Natural killer cell (primary cell): ENCODE data around the gene POLG.

DNA sequence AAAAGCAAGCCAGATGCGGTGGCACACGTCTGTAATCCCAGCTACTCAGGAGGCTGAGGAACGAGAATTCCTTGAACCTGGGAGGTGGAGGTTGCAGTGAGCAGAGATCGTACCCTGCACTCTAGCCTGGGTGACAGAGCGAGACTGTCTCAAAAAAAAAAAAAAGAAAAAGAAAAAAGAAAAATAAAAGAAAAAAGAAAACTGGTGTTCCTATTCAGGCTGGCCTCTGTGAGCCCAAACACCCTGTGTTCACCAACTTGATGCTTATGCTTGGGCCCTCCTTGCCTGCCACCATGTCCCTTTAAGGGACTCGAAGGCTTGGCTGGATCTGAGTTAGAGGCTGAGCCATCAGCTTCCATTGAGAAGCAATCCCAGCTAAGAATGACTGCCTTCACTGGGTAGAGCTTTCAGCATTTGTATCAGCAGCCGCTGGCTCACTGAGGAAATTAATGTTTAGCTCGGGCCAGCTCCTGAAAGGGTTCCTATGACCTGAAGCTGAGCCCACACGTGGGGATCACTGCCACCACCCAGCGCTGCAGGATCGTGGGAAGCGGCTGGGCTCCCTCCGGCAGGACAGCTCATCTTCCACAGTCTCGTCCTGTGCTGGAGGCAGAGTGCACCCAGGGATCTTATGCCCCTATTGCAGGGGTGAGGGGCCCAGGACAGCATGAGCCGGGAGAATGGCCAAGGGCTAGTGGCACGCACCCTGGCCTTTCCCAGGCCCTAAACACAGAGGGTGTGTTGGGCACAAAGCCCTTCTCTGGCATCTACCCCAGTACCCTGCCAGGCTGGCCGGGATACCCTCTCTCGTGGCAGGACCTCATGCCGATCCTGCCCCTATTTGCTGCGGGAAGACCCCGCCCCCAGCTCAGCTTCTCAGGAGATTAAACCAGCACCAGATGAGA, 28.8 kb downstream of the KLHL25 start:
- PRO-cap: no peak

GRCh38 chr15:85777441-85778166, 17.1 kb downstream of the KLHL25 start:
- PRO-cap: no peak

GRCh38 chr15:85792468-85793265, 2.1 kb downstream of the KLHL25 start:
- PRO-cap: no peak

- PRO-cap: no peak
Observed at GRCh38 chr15:85793266-85793925, 1.3 kb downstream of the KLHL25 start.

DNA sequence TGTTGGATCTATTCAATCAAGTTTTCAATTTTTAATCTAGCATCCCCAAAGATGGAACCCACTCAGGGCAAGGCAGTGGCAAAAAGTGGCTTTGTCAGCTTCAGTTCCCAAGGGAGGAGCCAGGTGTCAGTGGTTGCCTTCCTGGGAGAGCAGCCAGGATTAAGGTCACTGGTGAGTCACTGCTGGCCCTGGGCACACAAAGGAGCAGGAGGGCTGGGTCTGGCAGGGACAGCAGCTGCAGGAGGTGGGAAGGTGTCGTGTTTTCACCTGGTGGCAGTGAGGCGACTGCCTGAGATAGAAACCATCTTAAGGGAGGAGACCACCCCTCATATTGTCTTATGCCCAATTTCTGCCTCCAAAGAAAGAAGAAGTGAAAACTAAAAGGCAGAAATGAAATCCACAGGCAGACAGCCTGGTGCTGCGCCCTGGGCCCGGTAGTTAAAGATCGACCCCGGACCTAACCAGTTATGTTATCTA, 5.8 kb upstream of the KLHL25 start:
- PRO-cap: no peak

- PRO-cap: no peak
Observed at GRCh38 chr15:86916634-86917106, 837.0 kb downstream of the AGBL1 start.

GRCh38 chr15:87463672-87463941, 792.9 kb downstream of the NTRK3 start:
- PRO-cap: no peak

DNA sequence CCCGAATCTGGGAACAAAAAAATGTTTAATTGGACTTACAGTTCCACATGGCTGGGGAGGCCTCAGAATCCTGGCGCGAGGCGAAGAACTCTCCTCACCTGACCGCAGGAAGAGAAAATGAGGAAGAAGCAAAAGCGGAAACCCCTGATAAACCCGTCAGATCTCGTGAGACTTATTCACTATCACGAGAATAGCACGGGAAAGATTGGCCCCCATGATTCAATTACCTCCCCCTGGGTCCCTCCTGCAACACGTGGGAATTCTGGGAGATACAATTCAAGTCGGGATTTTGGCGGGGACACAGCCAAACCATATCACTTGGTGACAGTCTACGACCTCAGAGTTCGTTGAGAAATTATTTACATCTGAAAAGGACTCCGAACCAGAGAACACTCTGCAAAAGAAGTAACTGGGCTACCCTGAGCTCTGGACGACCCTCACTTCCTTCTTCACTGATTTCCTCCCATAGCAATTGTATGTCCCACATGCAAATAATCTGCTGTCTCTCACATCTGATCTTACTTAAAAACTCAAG, 552.7 kb downstream of the NTRK3 start:
- PRO-cap: no peak

GRCh38 chr15:88375198-88375798, 91.9 kb downstream of the MRPL46 start:
- PRO-cap: no peak

- PRO-cap: no peak
Observed at GRCh38 chr15:88636606-88637447, 2.0 kb upstream of the ISG20 start.

- PRO-cap: no peak
Observed at GRCh38 chr15:88695786-88696054, 56.9 kb downstream of the ISG20 start.

DNA sequence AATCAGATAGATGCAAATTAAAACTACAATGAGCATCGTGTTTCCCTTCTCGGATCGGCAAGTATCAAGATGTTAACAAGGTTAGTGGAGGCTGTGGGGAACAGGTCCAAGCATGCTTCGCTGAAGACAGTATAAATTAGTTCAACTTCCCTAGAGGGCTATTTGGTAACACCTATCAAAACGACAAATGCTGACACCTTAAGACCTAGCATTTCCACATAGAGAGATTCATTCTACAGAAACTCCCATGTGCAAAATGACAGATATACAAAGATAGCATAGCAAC, 449 bp upstream of the MFGE8 start:
- PRO-cap: no peak

DNA sequence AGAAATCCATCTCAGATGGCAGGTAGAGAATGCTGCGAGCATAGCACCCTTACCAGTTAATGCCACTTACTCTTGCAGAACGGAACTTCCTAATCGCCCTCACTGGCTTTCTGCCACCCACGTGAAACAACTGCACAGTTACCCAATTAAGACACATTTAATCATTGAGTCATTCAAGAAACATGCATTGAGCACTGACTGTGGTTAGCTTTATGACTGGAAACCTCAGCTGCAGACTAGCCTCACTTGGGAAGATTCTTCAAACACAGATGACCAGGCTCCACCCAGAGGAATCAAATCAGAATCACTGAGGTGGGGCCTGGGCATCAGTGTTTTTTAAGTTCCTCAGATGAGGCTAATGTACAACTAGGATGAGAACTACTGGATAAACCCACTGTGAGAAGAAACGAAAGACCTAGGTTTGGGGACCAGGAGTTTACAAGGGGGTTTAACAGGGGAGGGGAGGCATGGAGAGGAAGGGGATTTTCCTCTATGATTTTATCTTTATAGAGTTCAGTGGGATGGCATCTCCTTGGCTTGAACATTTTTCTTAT, 5.7 kb upstream of the MFGE8 start:
- PRO-cap: no peak

- PRO-cap: bidirectional peak, plus-strand start at chr15:89335069, minus-strand start at chr15:89334801
Observed at GRCh38 chr15:89334209-89334945, at the start of gene POLG. Gene POLG, minus strand, starts transcription at chr15:89334824.

DNA sequence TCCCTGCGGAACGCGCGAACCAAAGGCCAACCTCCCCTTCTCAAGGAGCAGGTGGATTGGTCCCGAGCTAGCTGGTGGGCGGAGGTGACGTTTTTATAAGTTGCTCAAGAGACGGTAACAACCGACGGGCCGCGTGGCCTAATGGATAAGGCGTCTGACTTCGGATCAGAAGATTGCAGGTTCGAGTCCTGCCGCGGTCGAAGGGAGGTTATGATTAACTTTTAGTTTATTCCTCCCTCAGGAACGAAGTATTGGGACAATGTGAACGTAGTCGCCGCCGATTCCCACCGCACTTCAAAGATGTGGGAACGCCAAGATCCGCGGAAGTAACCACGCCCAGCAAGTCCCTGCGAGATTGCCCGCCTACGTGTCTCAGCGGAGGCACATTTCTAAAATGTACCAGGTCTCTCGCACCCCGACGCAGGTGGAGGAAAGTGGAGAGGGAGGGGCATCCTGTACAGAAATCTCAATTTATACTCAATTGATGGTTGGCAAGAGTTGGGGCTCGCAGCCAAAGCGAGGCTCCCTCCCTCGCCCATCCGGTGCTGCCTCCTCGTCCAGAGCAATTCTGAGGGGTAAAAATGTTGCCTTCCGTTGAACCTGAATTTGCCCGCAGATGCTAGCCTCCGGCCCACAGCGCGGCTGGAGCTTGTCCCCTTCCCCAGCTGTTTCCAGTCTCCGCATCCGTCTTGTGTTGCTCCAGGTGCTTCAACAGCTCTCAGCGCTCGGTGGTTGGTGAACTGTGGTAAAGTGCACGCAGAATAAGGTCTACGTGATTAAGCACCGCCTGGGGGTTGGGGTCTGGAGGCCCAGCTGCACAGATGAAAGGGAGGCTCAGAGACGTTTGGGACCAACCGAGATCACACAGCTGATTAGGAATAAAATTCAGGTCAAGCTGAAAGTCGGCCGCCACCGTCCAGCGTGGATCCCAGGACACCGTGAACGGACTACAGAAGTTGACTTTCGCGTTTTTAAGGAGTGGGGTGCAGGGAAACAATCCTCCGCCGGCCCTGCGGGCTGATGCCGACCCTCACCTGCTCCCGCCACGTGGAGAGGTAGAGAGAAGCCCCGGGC, 659 bp upstream of the POLG start:
- PRO-cap: bidirectional peak, plus-strand start at position 124 of the sequence, minus-strand start outside the sequence

GRCh38 chr15:89400493-89401482, 66.2 kb upstream of the POLG start:
- PRO-cap: no peak

GRCh38 chr15:89441288-89441876, 55.0 kb downstream of the RHCG start:
- PRO-cap: no peak

DNA sequence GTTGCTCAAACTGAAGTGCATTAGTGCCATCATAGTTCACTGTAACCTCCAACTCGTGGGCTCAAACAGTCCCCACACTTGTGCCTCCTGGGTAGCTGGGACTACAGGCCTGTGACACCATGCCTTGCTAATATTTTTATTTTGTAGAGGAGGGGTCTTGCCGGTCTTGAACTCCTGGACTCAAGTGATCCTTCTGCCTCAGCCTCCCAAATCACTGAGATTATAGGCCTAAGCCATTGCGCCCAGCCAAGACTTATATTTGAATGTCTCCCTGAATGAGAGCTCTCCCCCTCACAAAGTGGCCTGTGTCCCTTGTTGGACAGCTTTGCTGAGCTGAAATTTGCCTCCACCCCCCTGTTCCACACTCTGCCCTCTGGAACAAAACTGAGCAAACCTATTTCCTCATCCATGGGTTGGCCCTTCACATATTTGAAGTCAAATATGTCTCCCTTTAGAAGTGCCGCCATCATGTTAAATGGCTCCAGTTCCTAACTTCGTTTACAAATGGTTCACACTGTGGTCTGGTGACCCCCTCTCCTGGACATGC, 4.8 kb downstream of the PLIN1 start:
- PRO-cap: no peak

- PRO-cap: no peak
Observed at GRCh38 chr15:89792780-89793315, 16.7 kb downstream of the MESP2 start.

DNA sequence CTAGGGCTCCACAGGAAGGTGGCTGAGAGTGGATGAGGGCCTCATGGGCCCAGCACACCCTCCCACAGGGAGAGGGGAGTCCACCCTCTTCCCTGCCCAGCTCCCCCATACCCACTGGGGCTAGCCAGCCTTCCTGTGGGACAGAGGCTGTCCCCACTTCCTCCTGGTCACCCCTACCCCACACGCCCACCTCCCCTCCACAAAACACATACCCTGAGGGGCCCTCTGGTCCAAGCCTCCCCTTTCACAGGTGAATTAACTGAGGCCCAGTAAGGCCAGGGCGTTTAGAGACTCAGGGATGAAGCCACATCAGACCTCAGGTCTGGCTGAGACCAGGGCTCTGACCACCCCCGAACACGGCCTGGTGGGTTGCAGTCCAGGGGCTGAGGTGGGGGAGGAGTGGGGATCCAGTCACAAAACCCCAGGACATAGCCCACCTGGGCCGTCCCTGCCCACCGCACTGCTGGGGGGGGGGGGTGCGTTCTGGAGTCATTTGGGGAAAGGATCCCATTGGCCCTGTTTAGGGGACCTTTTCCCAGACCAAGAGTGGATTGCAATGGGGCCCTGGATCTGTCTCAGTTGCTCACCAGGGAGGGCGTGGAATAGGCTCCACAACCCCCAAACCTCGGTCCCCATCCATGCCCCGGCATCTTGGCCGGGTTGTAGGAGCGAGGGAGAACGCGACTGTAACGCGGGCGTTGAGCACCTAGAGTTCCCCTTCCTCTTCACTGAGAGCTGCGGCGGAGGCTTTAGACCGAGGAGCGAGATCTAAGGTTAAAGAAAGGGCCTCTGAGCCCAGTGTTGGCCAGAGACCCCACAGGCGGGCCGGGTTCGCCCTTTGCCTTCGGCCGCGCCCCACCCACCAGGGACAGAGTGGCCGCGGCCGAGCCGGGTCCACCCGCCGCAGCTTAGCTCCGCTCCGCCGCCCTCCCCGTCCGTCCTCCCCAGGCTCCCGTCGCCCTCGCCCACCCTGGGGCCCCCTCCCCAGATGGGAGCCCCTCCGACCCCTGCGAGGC, 817 bp downstream of the ANPEP start:
- PRO-cap: no peak